Zone of skin (tissue), 1 donor: ENCODE measurements around the genes RLBP1 and PEX11A.

- RRBS: no CpG with 5 or more reads among the region's 13 CpGs
Measured at GRCh38 chr15:89177037-89177384, 44.4 kb downstream of the RLBP1 start.

DNA sequence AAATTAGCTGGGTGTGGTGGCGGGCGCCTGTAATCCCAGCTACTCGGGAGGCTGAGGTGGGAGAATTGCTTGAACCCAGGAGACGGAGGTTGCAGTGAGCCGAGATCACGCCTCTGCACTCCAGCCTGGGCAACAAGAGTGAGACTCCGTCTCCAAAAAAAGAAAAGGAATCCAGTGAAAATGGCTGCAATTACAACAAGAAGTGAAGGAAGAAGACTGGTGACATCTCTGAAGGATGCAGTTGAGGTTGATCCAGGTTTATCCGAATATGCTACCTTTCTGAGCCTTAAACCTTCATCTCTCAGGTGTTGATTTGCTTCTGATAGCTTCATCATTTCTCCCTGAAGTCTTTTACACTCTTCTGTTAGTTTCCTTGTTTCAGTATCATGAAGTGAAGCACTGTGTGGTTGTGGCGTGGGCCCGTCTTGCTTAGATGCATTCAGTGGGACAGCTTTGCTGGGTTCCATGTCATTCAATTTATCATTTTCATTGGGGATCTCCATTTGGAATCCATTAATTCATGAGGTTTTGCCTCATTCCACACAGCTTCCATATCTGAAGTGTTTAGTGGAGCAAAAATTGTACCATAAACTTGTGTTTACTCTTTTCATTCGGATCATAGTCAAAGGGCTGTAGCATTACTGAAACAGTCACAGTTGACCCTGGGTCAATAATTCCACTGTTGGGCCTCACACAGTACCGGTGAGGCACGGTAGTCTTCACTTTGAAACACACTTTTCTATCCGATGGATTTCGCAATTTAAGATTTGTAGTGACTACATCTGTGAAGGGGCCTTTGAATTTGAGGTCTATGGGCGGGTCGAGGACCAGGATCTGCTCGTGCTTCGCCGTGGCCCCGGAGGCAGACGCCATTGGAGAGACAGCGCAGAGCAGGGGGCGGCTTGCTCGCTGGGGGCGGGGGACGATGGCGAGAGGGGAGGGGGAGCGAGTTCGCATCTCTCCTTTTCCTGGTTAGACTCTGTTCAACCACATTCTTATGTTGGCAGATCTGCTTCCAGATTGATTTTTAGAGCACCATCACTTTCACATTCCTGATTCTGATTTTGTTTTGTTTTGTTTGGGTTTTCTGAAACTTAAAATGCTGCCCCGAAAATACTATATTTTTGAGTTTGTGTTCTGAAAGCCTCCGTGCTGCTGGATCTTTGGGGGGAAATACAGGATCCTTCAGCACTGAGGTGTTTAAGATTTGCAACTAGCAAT lies 20.0 kb downstream of the RLBP1 start:
- RRBS: no CpG with 5 or more reads among the region's 32 CpGs

- RRBS: 56% methylated on average over 2 of the region's 14 CpGs
Measured at GRCh38 chr15:89221281-89222050, at the start of gene RLBP1. Gene RLBP1, minus strand, starts transcription at chr15:89221579.

DNA sequence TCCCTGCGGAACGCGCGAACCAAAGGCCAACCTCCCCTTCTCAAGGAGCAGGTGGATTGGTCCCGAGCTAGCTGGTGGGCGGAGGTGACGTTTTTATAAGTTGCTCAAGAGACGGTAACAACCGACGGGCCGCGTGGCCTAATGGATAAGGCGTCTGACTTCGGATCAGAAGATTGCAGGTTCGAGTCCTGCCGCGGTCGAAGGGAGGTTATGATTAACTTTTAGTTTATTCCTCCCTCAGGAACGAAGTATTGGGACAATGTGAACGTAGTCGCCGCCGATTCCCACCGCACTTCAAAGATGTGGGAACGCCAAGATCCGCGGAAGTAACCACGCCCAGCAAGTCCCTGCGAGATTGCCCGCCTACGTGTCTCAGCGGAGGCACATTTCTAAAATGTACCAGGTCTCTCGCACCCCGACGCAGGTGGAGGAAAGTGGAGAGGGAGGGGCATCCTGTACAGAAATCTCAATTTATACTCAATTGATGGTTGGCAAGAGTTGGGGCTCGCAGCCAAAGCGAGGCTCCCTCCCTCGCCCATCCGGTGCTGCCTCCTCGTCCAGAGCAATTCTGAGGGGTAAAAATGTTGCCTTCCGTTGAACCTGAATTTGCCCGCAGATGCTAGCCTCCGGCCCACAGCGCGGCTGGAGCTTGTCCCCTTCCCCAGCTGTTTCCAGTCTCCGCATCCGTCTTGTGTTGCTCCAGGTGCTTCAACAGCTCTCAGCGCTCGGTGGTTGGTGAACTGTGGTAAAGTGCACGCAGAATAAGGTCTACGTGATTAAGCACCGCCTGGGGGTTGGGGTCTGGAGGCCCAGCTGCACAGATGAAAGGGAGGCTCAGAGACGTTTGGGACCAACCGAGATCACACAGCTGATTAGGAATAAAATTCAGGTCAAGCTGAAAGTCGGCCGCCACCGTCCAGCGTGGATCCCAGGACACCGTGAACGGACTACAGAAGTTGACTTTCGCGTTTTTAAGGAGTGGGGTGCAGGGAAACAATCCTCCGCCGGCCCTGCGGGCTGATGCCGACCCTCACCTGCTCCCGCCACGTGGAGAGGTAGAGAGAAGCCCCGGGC lies 659 bp upstream of the POLG start:
- RRBS: 14% methylated on average over 10 of the region's 69 CpGs

DNA sequence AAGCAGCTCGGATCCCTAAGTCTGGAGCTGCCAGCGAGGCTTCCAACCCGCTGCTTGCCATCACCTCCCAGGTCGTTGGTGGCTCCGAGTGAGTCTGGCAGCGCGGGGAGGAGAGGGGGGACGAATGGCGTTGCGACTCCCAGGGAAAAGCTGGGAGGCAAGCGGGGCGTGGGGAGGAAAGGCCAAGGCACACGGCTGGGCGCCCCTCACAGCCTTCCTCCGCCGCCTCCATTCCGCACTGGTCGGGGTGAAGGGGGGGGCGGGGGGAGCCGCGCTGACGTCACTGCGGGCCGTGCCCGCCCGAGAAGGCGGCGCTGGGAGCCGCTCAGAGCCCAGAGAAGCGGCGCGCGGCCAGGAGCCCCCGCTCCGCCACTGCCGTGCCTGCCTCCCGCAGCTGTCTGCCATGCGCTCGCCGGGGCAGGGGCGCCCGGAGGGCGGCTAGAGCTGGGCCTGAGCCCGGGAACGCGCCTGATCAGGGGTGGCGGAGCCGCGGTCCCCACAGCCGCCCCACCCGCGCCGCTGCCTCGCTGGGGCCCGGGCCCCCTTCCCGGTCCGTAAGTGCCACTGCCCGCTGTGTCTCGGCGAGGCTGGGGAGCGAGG lies 27.7 kb upstream of the POLG start:
- RRBS: 2% methylated on average over 12 of the region's 61 CpGs

DNA sequence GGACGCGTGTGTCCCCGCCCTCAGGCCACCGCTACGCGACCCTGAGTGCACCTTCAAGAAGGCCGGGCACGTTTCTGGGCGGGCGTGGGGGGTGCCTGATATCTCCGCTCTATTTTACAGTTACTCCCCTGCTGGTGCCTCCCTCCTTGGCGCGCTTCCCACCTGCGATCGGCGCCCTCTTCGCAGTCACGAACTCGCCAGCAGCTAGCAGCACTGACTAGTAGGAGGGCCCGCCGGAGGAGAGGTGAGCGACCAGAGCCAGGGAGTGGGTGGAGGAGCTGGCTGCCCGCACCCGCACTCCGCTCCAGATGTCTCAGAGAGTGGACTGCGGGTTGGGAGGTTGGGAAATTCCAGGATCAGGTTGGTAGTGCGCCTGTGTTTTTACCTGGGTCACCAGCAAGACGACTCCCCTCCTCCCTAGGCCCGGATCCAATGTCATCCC lies 43.3 kb upstream of the POLG start:
- RRBS: 6% methylated on average over 4 of the region's 29 CpGs

- RRBS: 2% methylated on average over 11 of the region's 46 CpGs
Measured at GRCh38 chr15:89575788-89576743, 797 bp downstream of the TICRR start.

GRCh38 chr15:89689983-89691386 lies at the start of gene PEX11A:
Gene PEX11A, minus strand, starts transcription at chr15:89690754.
- RRBS: 3% methylated on average over 20 of the region's 76 CpGs

DNA sequence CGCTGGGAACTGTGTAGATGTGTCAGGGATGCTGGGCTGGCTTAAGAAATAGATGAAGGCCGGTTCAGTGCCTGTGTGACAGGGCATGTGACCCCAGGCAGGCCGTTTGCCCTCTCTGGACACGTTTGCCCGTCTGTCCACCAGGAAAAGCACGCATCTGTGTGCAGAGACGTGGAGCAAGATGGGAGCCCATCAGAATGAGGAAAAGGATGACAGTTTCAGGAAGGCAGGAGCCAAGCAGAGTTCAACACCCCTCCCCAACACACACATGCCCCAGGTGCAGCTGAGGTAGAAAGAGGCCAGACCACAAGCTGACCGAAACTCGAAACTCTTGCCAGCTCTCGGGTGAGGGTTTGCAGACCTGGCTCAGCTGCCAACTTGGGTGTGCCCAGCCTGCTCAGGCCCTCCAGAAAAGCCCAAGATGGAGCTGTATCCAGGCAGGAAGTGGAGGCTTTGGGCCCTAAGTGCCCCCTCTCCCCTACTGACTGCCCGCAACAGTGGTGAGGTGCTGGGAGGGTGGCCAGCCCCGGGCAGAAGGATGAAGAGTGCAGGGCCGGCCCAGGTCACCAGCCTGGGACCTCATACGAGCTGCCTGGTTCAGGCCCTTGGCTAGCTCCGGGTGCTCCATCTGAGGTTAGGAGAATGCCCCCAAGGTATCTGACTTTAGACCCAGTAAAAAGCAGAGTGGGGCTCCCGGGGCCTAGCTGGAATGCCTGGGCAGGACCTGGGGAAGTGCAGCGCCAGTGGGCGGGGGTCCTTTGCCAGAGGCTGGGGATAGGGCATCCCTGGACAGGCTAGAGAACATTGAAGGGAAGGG lies 10.2 kb upstream of the MESP1 start:
- RRBS: 45% methylated on average over 4 of the region's 18 CpGs

GRCh38 chr15:89998963-89999500 lies 2.1 kb upstream of the ZNF710 start:
- RRBS: no CpG with 5 or more reads among the region's 10 CpGs

DNA sequence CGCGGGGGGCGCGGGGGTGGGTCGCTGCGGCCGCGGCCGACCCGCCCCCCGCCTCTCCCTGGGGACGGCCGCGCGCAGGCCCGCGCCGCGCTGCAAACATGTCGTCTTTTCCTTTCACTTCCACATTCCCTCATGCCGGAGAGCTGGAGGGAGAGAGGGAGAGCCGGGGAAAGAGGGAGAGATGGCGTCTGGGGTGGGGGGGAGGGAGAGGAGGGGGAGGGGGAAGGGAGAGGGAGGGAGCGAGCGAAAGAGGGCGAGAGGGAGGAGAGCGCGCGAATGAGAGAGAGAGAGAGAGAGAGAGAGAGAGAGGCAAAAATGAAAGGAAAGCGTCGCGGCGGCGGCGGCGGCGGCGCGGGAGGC lies 545 bp downstream of the ZNF710 start:
- RRBS: no CpG with 5 or more reads among the region's 39 CpGs

GRCh38 chr15:90004142-90004576 lies 3.0 kb downstream of the ZNF710 start:
- RRBS: no CpG with 5 or more reads among the region's 5 CpGs

DNA sequence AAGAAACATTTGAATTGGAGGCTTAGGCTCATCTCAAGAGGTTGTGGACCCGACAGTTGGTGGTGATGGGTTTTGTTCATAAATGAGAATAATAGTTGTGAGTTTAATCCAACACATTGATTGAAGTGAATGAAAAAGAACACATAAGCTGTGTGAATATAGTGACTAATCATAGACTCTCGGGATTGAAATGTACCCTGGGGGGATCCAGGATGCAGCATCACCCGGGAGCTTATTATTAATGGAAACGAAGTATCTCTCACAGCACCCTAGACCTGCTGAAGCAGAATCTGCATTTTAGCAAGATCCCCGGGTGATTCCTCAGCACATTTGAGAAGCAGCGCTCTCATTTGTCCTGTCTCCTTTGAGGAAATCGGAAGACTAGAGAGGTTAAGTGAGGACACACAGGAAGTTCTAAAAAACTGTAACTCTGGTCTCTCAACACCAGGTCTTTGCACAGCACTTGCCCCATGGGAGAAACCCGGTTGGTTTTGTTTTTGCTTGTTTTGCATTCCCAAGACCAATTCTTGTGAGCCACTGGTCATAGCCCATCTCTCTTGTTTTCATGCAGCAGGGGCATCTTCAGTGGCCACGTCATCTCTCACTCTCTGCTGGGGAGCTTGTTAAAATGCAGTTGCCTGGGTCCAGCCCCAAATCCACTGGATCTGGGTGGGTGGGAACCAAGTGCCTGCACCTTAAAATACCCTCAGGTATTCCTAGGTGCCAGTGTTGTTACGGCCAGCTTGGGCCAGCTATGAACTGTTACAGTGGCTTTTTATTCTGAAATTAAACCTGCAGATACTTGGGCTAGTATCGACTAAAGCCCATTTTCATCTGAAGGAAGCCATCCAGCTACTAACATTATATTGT lies 30.2 kb downstream of the ZNF710 start:
- RRBS: 51% methylated on average over 3 of the region's 11 CpGs

DNA sequence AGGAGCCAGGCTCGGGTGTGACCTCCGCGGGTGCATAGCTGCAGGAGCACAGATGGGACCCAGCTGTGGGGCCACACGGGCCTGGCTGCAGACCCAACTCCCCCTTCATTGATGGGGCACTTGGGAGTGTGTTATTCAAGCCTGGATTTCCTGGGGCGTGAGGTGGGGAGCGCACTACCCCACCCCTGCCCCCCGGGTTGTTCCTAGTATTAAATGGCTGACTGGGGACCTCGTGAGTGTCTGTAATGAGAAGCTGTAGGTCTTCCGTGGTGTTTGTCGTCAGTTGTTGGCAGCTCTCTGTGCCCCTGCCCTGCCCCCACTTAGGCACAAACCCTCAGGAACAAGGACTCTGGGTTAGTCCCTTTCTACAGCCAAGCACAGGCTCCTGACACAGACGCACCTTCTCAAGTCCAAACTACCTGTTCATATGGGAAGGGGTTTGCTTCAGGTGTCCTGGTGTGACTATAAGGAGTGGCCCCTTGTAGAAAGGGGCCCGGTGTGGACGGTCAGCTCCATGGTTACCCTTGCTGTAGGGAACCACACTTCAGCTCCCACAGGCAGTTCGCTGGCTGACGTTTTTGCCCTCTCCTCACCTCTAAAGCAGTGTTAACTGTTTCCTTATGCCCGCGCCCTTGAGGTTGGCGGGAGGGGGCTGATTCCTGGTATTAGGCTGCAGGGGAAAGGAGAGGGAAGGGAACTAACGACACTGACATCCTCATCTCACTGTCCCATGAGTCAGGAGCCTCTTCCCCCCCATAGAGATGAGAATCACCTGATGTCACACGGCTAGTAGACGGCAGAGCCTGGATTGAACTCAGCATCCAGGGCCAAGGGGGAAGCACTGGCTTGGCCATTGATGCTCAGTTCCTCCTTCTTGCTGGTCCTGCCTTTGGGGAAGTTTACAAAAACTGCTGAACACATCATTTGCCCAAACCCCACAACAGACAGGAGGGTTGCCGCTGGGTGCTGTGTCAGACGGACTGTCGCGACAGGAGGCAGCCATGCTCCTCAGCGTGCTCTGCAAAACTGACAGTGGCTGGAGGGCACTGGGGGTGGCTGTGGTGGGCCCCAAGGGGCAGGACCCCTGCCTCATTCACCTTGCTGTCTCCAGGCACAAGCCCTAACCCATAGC lies 38.7 kb downstream of the IDH2 start:
- RRBS: no CpG with 5 or more reads among the region's 26 CpGs

DNA sequence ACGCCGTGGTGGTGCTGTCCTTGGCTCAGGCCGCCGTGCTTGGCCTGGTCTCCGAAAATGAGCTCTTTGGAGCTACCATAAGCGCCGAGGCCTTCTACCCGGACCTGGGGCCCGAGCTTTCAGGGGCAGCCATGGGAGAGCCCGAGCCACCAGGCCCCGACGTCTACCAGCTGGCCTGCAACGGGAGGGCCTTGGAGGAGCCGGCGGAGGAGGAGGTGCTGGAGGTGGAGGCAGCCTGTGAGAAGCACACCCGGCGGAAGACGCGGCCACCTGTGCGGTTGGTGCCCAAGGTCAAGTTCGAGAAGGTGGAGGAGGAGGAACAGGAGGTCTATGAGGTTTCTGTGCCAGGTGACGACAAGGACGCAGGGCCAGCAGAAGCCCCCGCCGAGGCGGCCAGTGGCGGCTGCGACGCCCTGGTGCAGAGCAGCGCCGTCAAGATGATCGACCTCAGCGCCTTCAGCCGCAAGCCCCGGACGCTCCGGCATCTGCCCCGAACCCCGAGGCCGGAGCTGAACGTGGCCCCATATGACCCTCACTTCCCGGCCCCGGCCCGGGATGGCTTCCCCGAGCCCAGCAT lies 35.0 kb downstream of the IDH2 start:
- RRBS: 91% methylated on average over 10 of the region's 45 CpGs

DNA sequence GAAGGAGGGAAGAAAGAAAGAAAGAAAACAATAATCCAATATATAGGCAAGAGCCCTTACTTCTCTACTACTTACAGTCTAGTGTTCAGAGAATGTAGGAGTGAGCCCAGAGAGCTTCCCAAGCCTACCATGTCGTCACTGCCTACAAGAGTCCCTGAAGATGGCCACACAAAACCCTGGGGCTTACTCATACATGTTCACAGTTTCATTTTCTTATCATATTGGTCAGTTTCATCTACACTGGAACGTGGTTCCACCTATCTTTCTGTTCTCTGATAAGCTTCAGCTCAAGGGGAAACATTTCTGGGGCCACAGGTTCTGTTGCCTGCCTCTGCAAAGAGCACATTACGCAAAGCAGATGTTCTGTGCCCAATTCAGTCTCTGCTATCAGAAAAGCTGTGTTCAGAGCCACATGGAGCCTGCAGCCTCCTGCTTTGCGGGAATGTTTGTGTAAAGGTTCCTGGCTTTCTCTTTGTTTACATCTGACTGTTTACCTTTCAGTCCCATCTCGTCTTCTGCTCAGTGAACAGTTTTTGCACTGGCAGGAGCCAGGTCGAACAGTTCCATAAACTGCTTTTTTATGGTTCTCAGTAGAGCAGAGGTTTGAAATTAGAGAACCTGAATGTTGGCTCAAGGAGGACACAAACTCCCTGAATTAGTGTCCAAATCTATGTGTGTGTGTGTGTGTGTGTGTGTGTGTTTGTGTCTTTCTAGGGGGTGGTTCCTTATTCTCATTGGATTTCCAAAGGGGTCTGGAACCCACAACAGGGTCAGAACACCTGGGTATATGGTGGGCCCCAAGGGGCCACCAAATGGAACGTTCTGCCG lies 47.0 kb upstream of the IDH2 start:
- RRBS: no CpG with 5 or more reads among the region's 8 CpGs

DNA sequence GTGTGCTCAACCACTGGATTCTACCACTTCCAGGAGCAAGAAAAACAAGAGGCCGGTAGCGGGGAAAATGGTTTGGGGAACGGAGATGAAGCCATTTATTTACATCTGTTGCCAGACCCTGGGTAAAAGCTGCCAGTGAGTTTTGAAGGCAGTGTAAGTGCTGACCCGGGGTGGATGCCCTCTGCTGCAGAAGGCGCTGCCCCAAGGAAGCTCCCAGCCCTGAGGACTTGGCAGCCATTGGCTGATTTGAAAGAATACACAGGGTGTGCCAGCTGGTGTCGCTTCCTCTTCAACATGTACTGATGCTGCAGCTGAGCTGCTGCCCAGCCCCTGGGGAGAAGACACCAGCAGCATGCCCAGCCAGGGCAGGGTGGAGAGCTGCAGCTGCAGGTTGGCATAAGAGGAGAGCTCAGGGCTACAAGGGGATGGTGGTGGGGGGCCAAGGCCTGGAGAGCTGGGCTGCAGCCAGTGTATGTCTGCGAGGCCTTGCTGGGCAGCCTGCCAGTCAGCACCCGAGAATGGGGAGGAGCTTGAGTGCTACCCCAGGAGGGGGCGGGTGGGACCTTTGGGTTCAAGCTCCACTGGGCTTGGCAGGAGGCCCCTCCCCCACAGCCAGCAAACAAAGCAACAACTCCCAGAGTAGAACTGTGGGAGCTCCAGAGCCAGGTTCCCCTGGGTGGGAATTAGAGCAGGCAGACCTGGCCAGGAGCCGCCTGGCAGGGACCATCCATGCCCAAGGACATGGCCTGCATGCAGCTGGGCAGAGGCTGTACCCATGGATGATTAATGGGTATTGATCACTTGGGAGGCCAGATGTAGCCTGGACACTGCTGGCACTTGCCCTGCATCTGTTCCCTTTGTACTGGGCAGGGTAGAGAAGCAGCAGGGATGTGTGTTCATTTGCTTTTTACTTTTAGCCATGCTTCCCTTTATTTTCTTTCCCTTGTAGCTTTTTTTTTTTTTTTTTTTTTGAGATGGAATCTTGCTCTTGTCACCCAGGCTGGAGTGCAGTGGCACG lies 9.2 kb upstream of the SEMA4B start:
- RRBS: 3% methylated on average over 4 of the region's 11 CpGs

- RRBS: 4% methylated on average over 2 of the region's 29 CpGs
Measured at GRCh38 chr15:90211287-90212618, 10.6 kb downstream of the SEMA4B start.

DNA sequence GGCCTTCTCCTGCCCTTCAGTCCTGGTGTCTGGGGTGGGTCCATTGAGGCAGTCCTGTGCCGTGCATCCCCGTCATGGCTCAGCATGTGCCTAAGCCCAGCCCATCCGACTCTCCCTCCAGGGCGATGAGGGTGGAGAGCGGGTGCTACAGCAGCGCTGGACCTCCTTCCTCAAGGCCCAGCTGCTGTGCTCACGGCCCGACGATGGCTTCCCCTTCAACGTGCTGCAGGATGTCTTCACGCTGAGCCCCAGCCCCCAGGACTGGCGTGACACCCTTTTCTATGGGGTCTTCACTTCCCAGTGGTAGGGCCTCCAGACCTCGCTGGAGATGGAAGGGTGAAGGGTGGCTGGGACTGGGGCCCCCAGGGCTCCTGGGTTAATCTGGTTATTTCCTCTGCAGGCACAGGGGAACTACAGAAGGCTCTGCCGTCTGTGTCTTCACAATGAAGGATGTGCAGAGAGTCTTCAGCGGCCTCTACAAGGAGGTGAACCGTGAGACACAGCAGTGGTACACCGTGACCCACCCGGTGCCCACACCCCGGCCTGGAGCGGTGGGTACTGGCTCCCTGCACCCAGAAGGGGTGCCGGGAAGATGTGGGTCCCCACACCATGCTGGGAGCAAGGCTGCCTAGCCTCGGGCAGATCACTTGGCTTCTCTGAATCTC lies 10.2 kb downstream of the CIB1 start:
- RRBS: 81% methylated on average over 1 of the region's 22 CpGs

GRCh38 chr15:90293327-90294037 lies 28.0 kb downstream of the NGRN start:
- RRBS: no CpG with 5 or more reads among the region's 7 CpGs